ENCODE measurements around the gene MGAT4B.

GRCh38 chr5:179275567-179276420 lies 69.5 kb downstream of the ADAMTS2 start:
- PRO-cap, result no peak

GRCh38 chr5:179456050-179456437 lies 94.3 kb upstream of the RUFY1 start:
- PRO-cap, result no peak

GRCh38 chr5:179558792-179559288 lies 8.5 kb downstream of the RUFY1 start:
- PRO-cap, result no peak

- PRO-cap, result no peak
Observed at GRCh38 chr5:179568494-179569751, 18.6 kb downstream of the RUFY1 start.

DNA sequence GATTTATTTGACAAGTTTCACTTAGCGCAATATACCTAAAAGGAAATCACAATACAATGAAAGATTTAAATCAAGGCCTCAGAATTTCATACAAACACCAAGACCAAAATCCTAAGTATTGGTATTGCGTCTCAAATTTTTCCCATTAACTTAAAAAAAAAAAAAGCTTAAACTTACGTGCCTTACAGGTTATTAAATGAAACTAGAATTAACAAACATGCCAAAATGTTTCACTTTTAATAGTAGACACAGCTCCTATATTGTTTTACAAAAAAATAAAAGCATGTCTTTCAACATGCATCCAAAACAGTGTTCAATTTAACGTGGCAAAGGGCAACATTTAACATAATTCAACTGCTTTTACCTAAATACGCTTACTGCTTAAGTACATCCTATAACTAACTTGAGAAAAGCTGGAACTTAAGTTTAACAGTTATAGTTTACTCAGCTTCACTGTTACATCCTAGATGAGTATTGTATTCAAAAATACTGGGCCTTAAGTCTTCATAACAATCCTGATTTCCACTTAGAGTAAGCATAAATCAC lies 9.2 kb downstream of the HNRNPH1 start:
- PRO-cap, result no peak

DNA sequence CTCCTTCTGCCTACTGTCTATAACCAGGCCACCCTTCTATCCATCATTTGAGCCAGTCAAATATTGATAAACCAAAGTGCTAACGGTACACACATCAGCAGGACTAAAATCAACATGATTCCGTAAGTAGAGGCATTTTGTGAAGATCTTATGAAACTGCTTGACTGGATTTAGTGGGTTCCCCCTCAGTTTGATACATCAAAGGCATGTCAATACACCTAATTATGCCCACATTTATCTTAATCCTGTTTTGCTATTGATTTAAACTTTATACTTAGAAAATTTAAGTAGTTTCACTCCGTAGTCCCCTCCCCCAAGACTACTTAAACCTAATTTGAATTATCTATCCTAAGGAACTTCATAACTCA lies 7.1 kb downstream of the HNRNPH1 start:
- PRO-cap, result no peak

DNA sequence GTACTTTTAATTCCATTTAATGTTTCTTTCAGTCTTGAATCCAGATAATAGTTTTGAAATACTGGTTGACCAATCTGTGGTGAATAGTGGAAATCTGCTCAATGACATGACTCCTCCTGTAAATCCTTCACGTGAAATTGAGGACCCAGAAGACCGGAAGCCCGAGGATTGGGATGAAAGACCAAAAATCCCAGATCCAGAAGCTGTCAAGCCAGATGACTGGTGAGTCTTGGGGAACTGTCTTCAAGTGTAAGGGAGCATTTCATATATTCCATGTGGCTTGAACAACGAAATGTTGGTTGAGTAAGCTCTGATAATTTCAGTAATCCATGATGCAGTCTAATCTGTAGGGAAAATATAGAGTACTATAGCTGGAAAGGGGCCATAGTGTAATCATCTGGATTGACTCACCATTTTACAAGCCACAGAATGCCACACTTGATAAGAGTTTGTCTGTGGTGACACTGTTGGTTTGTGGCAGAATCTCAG lies 16.5 kb upstream of the MAML1 start:
- PRO-cap, result no peak

DNA sequence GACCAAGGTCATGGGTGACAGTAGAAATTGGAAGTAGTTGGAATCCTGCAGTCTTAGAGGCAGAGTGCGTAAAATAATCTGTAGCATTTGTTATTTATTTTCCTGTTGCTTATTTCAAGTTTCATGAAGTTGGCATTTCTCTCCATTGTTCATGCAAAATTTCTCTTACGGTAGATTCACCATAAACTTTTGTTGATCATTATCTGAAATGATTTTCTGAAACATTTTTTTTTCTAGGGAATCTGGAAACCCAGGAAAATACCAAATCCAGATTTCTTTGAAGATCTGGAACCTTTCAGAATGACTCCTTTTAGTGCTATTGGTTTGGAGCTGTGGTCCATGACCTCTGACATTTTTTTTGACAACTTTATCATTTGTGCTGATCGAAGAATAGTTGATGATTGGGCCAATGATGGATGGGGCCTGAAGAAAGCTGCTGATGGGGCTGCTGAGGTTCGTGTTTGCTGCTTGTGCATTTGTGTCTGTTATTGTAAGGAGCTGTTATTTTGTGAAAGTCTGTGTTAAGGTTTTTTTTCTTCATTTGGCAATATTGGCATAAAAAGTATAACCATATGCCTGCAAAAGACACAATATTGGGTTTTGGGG lies 10.0 kb upstream of the MAML1 start:
- PRO-cap, result no peak

DNA sequence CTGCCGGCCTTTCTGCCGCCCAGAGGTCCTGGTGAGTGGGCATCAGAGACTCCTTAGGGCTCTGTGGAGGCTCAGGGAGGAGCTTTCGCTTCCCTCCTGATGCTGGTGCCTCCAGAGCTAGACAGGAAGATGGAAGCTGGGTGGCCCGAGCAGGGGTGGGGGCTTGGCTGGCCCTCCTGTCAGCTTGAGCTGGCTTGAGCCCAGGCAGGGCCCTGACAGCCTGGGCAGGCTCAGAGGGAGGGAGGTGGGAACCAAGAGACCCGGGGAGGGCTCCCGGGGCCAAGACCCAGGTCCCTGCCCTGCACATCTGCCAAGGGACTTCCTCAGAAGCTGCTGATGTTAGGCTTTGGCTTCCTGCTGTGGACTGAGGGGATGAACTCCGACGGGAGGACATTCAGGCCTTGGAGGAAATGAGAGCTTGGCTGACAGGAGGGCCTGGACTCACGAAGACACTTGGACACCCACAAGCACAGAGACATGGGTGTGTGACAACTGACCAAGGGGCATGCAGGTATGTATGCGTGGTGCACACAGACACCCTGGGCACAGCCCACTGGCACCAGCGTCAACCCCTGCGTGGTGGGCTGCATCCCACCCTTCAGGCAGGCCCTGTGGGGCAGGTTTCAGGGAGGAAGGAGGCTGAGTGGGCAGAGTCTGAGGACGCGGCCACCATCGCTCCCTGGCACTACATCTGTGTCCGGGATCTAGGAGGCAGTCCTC lies 1.8 kb upstream of the LTC4S start:
- PRO-cap, result no peak

DNA sequence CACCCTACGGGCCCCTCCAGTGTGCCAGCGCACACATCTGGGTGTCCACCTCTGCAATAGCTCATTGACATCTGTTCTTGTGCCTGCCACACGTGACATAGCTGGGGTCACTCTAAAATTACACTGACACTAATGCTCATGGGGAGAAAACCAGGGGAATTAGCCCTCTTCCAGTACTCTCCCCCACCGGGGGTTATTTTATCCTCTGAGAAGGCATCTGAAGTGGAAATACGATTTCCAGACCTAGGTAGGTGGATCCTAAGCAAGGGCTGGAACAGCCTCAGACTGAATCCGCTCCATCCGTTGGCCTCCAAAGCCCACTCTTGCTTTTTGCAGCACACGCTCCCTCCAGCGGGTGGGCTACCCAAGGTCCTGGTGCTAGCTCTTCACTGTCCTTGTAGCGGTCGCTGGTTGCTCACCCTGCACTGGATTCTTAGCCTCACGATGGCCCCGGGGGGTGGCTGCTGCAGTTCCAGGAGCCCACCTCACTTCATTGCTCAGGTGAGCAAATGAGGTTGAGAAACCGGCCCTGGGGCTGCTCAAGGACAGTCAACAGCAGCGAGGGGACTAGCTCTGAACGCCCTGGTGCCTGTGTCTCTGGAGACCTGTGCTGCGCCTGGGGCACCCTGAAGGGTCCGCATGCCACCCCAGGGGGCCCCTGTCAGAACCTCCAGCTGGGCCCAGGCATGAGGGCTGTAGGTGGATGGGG lies 4.5 kb downstream of the MGAT4B start:
- PRO-cap, result no peak

DNA sequence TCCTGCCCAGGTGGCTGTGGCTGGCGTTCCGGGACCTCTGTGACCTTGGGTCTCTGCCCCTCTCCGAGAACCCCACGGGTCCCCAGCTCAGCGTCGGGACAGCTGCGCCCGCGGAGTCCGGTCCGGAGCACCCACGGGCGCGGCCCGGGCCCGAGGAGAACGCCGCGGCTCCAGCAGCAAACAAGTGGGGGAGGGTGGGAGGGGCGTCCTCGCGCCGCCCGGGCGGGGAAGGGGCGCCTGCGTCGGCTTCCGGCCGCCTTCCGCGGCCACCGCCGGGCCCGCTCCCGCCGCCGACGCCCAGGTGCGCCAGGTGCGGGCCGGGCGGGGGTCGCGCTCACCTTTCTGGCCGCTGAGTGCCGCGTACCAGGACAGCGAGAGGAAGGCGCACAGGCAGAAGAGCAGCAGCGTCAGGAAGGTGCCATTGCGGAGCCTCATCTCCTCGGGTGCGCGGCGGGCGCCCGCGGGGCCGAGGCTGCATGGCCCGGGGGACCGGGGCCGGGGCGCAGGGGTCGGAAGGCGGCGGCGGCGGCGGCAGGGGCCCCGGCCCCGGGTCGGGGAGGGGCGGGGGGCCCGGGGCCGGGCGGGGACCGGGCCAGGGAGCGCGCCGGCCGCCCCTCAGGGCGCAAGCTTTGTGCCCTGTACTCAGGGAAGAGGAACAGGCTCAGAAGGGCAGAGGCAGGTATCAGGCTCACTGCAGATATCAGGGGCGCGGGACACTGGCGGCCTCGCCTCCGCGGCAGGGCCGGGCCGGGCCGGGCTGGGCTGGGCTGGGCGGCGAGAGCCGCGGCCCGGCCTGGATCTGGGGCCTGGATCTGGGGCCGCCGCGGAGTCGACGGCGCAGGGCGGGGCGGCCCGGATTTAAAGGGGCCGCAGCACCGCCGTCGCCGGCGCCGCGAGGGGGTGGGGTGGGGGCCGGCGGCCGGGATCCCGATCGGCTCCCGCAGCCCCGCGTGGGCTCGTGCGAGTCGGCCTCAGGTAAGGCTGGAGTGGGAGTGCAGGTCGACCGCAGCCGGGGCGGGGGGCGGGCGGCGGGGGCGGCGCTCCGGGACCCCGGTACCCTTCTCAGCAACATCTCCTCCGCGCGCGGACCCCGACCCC lies at the start of gene MGAT4B:
MGAT4B (minus strand) TSS at position 718 of the 1,098 bp plus-strand sequence.
- PRO-cap, result bidirectional peak, plus-strand start at position 393 of the sequence, minus-strand start at position 186 of the sequence; bidirectional peak, plus-strand start at position 824 of the sequence, minus-strand start at position 718 of the sequence

GRCh38 chr5:179817935-179818475 lies 2.7 kb upstream of the SQSTM1 start:
- PRO-cap, result no peak

DNA sequence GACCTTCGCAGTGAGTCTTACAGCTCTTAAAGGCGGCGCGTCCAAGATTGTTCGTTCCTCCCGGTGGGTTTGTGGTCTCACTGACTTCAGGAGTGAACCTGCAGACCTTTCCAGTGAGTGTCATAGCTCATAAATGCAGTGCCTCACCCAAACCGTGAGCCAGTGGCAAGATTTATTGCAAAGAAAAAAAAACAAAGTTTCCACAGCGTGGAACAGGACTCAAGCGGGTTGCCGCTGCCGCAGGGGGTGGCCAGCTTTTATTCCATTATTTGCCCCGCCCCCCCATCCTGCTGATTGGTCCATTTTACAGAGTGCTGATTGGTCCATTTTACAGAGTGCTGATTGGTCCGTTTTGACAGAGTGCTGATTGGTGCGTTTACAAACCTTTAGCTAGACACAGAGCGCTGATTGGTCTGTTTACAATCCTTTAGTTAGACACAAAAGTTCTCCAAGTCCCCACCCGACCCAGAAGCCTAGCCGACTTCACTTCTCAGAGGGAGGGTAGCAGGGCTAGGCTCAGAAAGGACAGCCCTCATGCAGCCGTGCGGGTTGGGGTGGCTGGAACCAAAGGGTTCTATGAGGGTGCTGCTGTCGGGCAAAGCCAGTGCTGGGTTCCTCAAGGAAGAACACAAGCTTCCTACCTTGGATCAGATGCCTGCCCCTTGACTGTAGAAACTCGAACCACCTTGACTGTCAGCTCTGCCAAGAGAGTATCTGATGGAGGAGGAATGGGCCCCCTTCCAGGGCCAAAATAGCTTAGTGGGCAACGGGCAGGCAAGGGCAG lies 9.2 kb upstream of the RNF130 start:
- PRO-cap, result no peak

DNA sequence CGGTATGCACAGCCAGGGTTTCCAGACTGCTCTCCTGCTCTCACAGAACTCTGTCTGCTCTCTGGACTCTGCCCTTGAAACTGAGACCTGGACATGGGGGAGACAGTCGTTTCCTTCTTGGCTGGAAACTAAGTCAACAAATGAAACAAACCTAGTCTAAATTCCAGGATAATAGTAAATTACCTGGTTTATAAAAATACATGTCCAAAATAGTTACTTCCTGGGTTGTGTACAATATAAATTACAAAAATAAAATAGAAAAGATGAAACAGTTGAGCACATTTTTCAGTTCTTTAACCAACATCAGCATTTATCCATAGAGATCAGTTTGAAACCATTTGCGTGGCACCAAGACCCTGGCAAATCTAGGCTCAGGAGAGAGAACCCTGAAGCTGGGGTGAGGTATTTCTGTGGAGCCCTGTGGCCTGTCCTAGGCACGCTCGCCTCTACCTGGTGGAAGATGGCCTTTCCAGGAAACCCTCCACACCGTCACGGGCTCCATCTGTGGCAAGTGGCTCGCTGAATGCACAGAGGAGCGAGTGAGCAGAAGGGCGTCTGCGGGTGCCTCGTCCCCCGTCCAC lies 25.0 kb upstream of the RASGEF1C start:
- PRO-cap, result no peak

DNA sequence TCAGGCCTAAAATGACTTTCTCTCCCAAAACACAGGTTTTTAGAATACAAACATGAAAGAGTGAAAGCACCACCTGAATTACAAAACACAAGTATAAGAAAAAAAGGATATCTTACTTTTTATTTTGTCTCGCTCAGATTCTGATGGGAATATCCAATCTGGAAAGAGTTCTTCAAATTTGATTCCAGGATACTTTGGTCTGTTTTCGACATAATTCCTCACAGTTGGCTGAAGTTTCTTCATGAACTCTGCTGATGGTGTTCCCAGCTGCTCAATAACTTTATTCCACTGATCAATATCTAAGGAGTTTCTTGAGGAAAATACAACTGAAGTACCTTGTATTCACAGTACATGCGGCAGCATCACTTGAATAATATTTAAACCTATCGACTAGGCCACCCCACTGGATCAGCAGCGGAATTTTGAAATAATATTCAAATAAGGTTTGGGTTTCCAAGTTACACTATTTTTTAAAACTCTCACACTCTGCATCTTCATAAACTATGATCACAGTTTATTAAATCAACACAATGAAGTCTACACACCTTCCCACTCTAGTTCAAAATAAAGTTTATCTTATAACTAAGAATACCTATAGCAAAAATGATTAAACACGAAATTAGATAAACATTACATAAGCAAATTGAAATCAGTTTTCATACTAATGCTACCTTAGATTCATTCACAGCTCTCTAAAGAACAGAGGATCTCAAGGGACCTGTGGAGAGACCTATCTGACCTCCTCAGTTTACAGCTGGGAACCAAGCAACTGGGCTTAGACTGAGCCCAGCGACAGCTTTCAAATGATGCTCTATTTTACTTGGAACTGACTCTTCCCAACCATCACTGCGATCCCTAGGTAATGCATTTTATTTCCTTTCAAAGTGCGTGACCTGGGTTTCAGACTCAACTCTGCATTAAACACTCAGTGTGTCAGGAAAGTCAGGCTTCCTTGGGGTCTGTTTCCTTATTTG lies 33.7 kb upstream of the RASGEF1C start:
- PRO-cap, result no peak

- PRO-cap, result no peak
Observed at GRCh38 chr5:180689743-180690140, 40.3 kb upstream of the FLT4 start.

DNA sequence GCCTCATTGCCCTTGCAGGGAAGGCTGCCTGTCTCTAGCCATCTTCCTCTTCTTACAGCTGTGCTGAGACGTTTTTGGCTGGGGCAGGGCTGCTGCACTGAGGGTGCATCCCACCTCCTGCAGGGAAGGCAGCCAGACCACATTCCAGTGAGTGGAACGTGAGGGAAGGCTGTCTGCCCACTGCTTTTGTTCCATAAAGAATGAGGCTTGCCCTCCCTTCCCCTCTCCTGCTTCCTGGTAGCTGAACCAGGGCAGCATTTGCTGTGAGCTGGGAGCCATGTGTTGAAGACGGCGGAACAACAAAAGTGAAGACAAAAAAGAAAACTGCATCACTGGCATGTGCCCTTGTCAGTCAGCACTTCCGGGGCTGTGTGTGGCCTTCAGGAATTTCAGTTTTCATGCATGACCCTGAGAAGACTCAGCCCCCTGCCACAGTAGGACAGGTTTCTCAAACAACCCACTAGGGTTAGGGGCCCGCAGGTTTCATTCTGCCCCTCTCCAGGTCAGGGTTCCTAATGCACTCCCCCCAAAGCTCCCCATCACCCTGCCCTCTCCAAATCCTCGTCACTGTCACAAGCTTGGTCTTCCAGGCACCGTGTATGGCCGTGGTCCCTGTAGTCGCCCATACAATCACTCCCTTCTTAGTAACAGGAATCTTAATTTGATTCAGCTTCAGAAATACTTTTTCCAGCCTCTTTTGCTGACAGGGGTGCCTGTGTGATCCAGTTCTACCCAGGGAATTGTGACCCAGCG lies 16.6 kb downstream of the MGAT1 start:
- PRO-cap, result bidirectional peak, plus-strand start at position 249 of the sequence, minus-strand start at position 307 of the sequence

DNA sequence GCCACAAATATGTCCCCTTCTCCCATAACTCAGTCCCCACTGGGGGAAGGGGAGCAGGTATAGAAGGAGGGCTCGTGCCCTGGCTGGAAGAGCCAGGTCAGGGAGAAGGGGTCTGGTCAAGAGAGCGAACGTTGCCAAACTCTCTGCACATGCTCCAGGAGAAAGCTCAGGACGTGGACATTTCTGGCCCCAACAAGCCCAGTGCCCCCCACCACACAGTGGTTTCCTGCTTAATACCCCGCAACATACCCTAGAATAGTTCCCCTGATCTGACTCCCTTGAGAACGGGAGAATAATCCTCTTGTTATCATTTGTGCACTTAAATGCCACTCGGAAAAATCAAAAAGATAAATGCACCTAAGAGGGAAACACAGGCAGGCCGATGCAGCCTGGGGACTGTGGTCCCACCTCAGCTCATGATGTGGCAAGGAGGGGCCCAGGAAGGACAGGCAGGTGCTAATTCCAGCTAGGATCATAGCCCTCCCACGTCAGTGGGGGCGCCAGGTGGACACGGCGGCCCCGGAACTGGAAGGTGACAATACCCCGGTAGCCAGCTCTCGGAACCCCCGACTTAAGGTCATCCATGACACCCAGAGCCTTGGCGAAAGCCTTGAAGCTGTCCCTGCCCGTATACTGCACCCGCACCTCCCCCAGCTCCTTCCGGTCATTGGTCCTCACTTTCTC lies 11.3 kb downstream of the MGAT1 start:
- PRO-cap, result no peak

- PRO-cap, result no peak
Observed at GRCh38 chr5:180799704-180800430, 2.7 kb downstream of the MGAT1 start.

DNA sequence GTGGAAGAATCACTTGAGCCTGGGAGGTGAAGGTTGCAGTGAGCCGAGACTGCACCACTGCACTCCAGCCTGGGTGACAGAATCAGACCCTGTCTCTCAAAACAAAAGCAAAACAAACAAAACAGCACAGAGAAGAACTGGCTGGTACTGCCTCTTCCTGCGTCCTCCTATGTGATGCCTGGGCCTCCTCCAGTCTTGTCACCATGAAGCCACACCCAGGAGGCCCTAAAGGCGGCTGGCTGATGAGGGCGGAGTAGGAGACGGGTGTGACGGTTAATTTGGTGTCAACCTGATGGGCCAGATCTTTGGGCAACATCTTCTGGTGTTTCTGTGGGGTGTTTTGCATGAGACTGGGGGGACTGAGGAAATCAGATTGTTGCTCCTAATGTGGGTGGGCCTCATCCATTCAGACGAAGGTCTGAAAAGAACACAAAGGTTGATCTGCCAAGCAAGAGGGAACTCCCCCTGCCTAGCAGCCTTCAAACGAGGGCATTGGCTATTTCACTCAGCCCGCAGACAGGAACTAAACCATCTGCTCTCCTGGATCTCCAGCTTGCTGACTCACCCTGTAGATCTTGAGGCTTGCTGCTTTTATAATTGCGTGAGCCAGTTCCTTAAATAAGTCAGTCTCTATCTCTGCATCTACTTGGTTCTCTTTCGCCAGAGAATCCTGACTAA lies 12.6 kb upstream of the ZFP62 start:
- PRO-cap, result no peak